Sigmoid colon (tissue), 4 donors: ENCODE data around the genes SNF8, IGF2BP1, GNGT2 and ZNF652.

DNA sequence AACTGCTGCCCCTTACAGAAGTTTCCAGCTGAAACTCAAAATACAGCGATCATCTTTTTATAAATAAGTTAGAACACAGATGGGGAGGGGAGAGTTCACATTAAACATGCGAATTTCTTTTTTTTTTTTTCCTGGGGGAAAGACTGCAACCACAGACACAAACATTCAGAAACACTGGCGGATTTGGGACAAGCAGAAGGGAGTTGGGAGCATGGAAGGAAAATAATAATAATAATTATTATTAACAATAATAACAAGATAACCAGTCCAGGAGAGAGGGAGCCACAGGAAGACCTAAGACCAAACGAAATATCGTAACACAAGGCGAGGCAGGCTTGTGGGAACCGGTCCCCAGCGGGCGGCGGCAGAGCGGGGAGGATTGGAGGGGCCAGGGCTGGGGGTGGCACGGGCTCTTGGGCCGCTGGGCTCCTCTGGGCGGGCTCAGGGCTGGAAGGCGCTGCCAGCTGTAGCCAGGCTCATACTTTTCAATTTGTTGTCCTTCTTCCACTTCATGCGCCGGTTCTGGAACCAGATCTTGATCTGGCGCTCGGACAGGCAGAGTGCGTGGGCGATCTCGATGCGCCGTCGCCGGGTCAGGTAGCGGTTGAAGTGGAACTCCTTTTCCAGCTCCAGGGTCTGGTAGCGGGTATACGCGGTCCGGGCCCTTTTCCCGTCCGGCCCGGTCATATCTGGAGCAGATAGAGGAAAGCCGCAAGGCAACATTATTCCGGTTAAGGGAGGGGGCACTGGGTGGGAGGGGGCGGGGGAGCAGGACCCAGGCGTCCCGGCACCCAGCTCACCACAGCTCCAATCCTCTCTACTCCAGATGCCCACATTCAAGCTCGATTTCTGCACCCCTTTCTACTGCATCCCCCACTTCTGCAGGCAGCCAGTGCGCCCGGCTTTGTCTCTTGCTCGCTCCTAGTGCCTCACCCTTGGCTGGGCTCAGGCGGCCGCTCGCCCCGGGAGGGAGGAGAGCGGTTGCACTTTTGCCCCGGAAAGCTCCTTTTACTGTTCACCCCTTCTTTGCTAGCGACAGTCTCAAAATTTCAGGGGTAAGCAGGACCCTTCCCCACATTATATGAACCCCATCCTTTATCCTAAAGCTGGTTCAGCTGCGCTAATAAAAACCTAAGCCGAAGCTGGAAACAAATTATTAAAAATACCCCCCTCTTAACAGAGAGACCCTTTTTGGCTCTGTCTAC, 1.4 kb downstream of the HOXB5 start:
- PRO-cap: no peak
- RAMPAGE, long total RNA, 4 experiments: start-site peak on the plus strand in 4 of 4 experiments, centred at positions 506 to 510 of the sequence, 24 to 96 reads per replicate; start-site peak on the minus strand in 1 of 4 experiments, centred at position 924 of the sequence, 8 reads per replicate

DNA sequence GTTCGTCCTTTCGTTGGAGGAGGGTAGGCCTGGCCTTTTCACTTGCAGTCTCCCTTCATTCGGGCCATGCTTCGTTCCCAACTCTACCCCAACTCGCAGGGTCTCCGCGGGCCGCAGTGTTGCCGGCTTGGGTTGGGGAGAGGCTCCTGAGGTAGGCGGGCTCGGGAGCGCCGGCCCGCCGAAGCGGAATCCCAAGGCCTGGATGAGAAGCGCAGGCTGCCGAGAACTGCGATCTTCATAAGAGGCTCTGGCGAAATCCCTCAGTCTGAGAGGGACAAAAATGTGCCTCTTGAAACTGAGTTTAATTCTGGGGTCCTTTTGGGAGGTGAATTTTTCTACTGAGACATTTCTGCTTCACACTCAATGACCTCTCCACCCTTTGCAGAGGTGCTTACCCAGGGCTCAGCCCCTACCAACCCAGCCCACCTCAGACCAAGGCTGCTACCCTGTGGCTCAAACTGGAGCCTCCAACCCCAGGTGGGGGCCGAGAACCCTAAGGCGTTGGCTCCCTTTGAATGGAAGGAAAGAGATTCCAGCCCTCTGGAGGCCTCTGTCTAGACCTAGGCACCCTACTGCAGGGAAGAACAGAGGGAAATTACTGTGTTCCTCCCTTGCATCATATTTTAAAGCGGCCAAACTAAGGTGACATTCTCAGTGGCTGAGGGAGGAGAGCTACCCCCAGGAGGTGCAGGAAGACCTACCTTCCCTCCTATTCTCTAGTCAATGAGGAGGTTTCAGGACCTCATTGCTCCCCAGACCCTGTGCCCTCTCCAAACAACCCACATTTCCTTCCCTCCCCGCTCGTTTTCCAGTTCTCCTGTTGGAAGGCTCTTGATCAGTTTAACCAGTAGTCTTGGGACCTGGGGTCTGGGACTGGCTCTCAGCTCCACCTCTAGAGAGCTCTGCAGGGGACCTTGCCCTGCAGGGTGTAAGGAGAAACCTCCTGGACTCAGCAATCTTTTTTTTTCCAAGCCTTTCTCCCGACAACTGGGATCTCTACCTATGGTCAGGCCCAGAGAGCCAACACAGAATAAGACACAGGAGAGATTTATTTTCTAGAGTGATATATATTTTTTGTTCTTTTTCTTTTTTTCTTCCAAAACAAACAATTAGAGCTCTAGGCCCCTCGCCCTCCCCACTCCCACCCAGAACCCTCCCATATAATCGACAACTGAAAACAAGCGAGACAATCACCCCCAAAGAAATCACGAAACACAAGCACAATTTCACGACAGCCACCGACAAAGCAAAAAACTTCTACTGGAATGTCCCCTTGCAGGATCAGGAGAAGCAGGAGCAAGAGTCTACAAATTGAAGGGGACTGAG, 5.5 kb upstream of the HOXB8 start:
- PRO-cap: no peak
- RAMPAGE, long total RNA, 4 experiments: no peak in any of the 4 experiments

GRCh38 chr17:48629233-48629685, 3.1 kb upstream of the HOXB9 start:
- PRO-cap: no peak
- RAMPAGE, long total RNA, 4 experiments: no peak in any of the 4 experiments

GRCh38 chr17:48630789-48631921, 5.0 kb upstream of the HOXB9 start:
- PRO-cap: no peak
- RAMPAGE, long total RNA, 4 experiments: no peak in any of the 4 experiments

GRCh38 chr17:48804081-48804570, 12.9 kb downstream of the TTLL6 start:
- PRO-cap: no peak
- RAMPAGE, long total RNA, 4 experiments: no peak in any of the 4 experiments

DNA sequence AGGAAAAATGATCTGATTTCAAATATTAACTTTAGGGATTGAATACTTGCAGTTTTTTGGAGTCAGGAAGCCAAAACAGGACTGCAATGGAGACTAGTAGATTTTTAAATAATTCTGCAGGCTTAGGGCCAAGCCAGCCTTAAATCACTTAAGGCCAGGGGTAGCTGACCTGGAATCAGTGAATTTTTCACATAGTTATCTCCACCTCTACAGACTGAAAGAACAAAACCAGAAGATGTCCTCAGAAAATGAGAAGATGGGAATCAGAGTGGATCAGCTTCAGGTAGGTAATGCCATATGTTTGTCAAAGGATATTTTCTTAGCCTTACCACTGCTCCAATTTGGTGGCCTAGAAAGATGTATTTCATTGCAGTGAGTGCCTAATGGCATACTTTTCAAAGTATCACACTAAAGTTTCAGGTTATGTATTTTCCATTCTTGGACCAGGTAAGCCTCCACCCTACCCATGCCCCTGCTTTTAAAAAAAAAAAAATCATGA, 20.6 kb downstream of the CALCOCO2 start:
- PRO-cap: no peak
- RAMPAGE, long total RNA, 4 experiments: no peak in any of the 4 experiments

DNA sequence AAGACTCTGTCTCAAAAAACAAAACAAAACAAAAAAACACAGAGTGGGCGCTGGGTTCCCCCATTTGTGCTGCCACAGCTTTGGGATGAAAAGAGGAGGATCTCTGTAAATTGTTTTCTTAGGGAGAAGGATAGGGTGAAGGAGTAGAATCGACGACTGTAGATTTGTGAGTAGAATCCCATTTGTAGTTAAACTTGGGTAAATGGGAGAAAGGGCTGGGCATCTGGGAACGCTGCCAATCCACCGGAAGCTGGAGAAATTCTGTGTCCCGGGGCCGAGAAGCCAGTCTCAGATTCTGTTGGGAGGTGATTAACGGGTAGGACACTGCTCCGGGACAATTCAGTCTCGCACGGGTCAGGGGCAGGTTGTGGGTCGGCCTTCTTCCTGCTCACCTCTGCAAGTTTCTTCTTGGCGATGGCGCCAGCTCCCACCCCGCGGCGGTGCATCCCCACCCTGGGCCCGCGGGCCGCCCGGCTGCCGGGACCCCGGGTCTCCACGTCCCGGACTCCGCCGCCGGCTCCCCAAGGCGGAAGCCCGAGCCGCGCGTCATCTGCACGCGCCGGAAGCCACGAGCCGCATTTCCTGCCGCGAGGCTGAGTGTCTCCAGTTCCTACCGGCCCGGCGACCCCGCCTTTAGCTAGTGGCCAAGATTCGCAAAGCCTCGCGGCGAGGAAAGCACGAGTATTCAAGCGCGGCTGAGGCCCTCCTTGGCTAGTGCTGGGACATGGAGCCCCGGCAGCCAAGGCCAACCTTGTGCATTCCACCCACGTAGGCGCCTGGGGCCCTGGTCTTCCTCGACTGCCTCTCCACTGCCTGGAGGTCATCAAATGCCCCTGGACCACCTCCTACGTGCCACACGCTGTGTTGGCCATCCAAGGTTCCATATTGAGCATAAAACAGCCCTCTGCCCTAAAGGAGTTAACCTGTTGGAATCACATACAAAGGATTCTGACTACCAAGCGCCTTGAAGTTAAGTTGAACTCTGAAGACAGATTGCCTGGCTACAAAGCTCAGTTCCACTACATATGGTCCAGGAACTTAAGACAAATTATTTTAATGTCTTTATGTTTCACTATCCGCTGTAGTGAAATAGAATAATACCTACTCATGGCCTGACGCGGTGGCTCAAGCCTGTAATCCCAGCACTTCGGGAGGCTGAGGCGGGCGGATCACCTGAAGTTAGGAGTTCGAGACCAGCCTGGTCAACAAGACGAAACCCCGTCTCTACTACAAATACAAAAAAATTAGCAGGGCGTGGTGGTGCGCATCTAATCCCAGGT, at the start of gene SNF8:
SNF8 (minus strand) TSS at position 554 of the 1,280 bp plus-strand sequence.
- PRO-cap: unidirectional peak, minus-strand start at position 523 of the sequence
- RAMPAGE, long total RNA, 4 experiments: start-site peak on the minus strand in 3 of 4 experiments, centred at positions 518 to 528 of the sequence, 91 to 451 reads per replicate

DNA sequence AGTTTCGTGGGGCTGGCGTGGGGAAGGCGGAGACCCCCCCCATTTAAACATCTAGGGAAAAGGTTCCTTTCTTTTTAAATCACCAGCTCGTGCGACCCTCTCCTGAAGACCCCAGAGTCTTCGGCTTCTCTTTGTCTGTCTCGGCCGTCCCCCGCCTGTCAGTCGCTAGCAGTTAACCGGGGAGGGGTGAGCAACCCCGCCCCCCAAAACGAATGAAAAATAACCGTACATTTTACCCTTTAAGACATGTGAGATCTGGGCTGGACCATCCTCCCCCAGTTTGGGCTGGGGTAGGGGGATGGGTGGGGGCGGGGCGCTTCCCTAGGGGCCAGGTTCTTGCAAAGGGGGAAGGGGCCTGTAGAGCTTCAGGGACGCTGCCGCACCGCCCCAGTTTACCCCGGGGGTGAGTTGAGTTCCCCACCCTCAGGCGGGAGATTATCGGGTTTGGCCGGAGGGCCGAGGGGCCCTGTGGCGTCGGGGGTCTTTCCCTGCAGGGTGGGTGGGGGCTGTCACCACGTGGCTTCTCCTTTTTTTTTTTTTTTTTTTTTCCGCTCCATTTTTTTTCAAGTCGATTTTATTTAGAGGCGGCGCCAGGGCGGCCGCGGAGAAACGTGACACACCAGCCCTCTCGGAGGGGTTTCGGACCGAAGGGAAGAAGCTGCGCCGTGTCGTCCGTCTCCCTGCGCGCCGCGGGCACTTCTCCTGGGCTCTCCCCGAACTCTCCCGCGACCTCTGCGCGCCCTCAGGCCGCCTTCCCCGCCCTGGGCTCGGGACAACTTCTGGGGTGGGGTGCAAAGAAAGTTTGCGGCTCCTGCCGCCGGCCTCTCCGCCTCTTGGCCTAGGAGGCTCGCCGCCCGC, at the start of gene IGF2BP1:
IGF2BP1 (plus strand) TSS at position 550 of the 858 bp plus-strand sequence.
- PRO-cap: no peak
- RAMPAGE, long total RNA, 4 experiments: no peak in any of the 4 experiments

DNA sequence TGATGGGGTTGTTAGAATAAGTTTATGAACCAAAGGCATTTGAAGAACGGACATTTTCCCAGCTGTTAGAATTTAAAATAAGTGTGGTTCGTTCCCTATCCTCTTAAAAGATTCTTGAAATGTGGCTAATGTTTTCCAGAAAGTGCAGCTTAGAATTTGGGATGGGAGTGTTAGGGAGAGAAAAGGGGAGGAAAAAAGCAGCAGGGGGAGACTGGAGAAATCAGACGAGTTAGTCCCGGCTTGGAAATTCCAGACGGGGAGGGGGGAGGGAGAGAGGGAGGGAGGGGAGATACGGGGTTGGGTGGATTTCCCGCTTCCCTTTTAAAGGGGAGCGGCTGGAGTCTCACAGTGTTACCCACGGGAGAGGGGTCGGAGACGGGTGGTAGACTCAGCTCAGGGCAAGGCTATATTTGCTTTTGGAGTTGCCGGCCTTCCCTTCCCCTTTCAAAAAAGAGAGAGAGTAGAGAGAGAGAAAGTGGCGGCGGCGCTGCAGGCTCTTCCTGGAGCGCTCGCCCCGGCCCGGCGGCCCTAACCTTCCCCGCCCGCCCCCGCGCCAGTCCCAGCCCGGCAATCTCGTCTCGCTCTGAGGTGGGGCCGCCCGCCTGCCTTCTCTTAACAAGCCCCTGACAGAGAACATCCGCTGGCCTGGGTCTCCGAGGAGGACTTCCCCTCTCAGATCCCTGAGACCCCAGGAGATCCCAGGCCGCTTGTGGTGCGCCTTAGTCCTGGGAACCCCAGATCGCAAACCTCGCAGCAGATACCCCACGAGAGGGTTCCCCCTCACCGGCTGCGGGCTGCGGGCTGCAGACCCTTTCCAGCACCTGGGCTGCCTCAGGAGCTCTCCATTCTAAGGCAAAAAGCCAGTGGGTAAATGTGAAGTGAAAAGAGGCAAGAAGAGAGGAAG, 6.6 kb downstream of the IGF2BP1 start:
- PRO-cap: no peak
- RAMPAGE, long total RNA, 4 experiments: no peak in any of the 4 experiments

DNA sequence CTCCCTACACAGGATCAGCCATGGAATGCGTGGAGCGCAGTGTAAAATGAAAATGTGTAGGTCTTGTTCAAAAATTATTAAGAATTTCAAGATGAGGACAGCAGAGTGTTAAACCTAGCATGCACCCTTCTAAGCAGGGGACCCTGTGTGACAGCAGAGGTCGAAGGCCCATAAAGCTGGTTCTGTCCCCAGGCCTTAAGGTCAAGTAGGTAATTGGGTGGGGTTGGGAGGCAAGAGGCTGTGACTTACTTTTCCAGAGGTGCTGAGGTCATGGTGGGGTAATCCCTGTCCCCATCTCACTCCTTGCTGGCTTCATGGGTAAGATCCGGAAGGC, 9.2 kb downstream of the GNGT2 start:
- PRO-cap: no peak
- RAMPAGE, long total RNA, 4 experiments: no peak in any of the 4 experiments

- PRO-cap: unidirectional peak, plus-strand start at chr17:49210711
- RAMPAGE, long total RNA, 4 experiments: start-site peak on the plus strand in 4 of 4 experiments, at chr17:49210386-49210712 at its widest, 6 to 111 reads per replicate; start-site peak on the minus strand in 2 of 4 experiments, at chr17:49210217-49210593 at its widest, 5 to 6 reads per replicate
Observed at GRCh38 chr17:49209881-49211080, at the start of gene GNGT2. Gene GNGT2 (minus strand): TSS chr17:49210574.

DNA sequence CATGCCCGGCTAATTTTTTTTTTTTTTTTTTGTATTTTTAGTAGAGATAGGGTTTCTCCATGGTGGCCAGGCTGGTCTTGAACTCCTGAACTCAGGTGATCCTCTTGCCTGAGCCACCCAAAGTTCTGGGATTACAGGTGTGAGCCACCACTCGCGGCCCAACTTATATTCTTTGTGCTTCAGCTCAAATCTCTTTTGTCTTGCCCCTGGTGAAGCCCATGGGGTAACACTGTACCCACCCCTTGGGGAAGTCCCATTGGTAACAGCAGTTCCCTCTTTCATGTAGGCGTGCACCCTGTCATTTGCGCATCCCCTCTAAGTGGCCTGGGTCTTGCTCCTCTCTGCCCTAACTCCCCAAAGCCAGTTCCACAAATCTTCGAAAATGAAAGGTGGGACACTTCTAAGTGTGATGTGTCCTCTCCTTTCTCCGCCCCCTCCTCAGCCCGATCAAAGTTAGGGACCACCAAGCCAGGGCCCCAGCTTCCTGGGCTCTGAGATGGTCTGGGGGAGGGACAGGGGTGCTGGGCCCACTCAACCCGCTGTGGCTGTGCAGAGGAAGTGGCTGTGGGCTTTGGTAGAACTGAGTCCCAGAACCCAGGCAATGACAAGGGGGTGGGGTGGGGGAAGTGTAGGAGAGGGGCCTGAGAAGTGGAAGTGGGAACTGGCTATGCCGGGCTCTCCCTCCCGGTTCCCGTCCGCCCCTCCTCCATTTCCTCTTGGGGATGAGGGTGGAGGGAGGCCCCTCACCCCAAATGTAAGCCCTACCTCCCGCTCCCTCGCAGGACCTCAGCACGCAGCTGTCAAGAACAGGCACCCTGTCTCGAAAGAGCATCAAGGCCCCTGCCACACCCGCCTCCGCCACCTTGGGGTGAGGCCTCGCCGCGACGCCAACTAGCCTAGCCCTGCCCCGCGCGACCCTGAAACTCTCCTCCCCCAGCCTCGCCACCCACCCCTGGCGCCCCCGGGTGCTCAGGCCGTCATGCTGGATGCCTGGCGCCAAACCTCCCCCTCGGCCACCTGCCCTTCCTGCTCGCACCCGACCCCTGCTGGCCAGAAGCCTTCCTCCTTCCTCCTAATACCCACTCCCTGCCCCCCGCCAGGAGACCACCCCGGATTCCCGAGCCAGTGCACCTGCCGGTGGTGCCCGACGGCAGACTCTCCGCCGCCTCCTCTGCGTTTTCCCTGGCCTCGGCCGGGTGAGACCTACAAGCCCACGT, 8.7 kb downstream of the ABI3 start:
- PRO-cap: no peak
- RAMPAGE, long total RNA, 4 experiments: no peak in any of the 4 experiments

DNA sequence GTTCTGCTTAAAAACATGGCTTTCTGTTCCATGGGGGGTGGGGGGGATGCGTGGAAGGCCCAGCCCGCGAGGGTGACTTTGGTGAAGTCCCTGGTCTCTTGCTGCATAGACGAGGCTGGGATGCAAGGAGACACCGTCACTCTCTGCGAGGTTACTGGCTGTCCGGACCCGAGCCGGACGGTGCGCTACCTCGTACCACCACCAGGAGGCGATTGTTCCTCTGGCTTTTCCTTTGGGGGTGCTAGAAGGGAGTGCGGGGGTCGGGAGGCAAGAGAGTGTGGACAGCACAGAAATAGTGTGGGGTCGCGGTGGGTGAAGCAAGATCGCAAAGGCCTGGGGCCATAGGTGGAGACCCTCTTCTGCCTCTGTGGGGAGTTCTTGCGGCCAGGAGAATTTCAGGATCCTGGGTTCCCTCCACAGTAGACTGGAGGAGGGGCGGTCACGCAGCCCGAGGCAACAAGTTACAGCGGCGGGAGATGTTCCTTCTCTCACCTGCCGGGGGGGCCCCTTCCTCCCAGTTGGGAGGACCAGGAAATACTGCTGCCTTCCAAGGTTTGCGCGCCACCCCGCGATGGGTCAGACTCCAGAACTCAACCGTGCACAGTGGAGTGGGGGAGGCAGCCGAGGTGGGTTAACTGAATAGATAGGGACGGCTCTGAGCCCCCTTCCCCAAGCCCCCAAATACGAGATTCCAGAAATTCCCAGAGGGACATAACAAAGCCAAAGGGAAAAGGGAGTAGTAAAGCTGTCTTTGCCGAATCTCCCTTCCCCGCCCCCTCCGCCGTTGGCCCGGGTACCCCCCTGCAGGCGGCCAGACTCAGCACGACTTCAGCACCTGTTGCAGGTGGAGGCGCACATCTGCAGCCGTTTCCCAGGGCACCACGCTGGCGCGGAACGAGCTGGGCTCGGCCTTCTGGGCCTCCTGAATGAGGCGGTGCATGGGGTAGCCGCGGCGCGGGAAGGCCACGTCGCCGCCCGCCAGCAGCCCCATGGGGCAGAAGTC, 6.9 kb downstream of the PHOSPHO1 start:
- PRO-cap: no peak
- RAMPAGE, long total RNA, 4 experiments: no peak in any of the 4 experiments

GRCh38 chr17:49224432-49225461, 5.8 kb downstream of the PHOSPHO1 start:
- PRO-cap: no peak
- RAMPAGE, long total RNA, 4 experiments: no peak in any of the 4 experiments

- PRO-cap: no peak
- RAMPAGE, long total RNA, 4 experiments: no peak in any of the 4 experiments
Observed at GRCh38 chr17:49260994-49261539, 30.5 kb upstream of the PHOSPHO1 start.

DNA sequence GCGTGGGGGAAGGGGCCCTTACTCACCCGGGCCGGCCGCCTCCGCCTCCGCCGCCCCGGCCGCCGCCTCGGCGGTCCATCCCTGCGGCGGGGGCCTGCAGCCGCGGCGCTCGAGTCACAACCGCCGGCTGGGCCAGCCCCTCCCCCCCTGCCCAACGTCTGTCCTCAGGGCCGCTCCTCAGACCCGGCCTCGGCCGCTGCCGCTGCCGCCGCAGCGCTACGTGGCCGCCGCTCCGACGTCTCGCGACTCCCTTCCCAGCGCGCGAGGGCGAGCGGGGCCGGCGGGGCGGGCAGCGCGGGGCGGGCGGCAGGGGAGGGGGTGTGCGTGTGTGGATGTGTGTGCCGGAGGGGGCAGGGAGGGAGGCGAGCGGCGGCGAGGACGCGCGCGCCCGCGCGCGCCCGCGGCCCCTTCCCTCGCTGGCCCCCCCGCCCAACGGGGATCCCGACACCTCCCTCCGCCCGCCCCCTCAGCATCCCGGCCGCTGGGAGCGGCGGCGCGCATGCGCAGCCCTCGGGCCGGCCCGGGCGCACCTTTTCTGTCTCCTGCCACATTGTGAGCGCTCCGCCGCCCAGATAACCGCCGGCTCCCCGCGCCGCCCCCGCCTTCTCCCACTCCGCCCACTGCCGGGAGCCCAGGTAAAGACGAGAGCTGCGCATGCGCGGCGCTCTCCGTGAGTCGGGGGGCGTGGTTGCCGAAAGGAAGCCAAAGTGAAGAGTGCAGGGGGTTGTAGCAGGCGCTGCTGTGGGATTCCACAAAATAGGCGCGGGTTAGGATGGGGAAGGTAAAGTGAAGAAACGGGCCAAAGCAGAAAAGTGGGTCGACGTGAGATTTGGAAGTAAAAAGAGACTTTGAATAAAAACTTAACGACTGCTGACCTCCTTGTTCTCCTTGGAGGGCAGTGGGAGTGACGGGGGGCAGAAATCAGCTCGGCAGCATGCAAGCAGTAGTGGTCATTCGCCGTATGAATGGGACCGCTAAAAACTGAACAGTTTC, at the start of gene ZNF652:
ZNF652 (minus strand) TSS at position 368 of the 993 bp plus-strand sequence.
- PRO-cap: unidirectional peak, minus-strand start at position 244 of the sequence
- RAMPAGE, long total RNA, 4 experiments: start-site peak on the plus strand in 1 of 4 experiments, centred at position 508 of the sequence, 5 reads per replicate

GRCh38 chr17:49452007-49452538, 37.4 kb upstream of the PHB1 start:
- PRO-cap: no peak
- RAMPAGE, long total RNA, 4 experiments: no peak in any of the 4 experiments

DNA sequence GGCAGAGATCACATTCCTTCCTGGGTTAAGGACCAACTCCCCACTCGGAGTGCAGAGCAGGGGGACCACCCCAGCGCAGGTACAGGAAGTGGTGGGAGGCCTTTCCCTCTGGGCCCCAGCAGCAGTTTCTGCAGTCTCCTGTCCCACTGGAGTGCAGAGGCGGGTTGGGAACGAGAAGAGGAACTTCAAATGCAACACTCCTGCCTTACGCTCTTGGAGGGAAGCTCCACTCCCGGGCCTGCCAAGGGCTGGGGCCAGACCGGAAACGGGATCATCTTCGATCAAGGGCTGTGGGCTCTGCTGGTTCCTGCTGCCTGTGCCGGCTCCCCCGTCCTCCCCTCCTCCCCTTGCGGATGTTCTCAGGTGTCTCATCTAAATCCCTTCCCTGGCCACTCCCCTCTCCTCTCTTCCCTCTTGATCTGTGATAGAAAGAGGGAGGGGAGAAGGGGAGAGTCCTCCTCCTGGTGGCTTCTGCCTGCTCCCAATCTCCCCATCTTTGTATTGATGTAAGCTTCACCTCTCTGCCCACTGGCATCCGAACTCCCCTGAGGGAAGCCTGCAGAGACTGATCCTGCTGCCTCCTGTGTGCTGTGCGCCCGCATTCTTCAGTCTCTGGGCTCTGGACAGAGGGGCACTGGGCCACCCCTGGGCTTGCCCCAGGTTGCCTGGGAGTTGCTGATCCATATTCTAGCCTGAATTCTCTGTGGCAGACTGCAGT, 8.8 kb upstream of the NGFR start:
- PRO-cap: no peak
- RAMPAGE, long total RNA, 4 experiments: no peak in any of the 4 experiments

DNA sequence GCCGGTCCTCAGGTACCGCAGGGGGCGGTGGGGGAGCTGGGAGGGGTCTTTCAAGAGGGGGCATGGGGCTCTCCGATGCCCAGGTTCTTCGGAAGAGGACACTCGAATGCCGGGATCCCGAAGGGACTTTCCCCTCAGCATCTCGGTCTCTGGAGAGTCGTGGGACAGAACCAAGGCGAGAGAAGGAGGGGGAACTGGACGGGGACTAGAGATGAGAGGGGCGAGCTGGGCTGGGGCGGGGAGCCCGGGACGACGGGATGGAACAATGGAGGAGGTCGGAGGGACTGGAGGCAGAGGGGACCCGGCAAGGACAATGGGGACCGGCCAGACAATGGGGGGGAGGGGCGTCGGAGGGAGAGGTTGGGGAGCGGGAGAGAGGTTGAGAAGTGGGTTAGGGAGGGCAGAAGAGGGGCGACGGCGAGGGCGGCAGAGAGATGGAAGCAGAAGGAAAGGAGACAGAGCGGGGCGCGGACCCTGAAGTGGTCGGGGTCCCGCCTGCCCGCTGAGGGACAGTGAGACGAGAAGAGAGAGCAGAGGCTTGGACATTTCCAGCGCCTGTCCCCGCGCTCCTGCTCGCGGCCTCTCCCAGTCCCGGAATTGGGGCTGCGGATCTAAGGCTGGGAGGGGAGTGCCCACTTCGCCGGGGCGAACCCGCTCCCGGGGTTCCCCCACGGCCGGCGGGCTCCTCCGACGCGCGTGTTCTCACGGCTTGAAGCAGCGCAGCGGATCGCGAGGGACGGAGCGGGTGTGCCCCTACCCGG, 797 bp downstream of the NGFR start:
- PRO-cap: no peak
- RAMPAGE, long total RNA, 4 experiments: no peak in any of the 4 experiments

GRCh38 chr17:49498084-49498254, 2.9 kb downstream of the NGFR start:
- PRO-cap: no peak
- RAMPAGE, long total RNA, 4 experiments: no peak in any of the 4 experiments